Right ventricle myocardium (tissue), 1 donor: ENCODE measurements around a stretch of chr14.

- PRO-cap, 2 experiments: no peak in any of the 2 experiments
These were observed 10.6 kb upstream of the PNMA1 start for GRCh38 chr14:73724877-73725144.

GRCh38 chr14:73736795-73737642 lies 22.8 kb upstream of the PNMA1 start:
- PRO-cap, 2 experiments: no peak in any of the 2 experiments

DNA sequence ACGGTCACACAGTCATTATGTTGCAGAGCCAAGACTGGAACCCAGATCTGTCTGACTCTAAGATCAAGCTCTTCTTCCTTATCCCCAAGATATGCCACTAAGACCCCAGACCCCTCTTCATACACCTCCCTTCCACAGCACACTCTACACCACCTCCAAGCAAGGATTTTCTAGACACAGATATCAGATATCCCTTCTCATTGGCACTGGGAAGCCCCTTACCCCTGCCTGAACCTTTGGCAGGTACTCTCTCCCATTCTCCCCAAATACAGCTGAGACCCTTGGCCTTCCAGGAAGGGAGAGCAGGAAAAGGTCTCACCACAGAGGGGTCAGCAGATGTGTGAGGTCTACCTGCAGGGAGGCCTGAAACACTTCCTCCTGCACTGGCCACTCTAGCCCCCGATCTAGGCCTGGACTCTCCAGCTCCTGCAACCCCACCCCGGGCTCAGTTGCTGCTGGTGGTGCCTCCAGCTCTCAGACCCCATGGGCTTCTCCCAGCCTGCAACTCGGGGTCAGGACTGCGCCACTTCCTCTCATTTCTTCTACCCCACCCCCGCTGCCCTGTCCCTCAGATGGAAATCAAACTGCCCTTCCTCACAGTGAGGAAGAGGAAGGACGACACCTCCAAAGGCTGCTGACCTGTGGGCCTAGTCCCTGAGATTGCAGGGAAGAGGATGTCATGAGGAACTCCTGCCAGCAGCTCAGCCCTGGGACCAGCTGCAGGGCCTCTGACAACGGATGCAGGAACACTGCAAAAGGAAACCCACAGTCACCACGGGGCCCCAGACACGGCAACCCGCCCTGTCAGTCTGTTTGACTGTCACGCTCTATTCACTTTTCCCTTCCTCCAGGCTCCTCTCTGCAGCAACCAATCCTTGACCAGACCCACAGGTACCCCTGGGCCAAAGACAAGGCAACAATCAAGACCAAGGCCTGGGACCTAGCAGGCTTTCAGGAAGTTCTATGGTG lies 16.8 kb downstream of the MIDEAS start:
- PRO-cap, 2 experiments: no peak in any of the 2 experiments

- PRO-cap, 2 experiments: no peak in any of the 2 experiments
These were observed 11.3 kb upstream of the MIDEAS start for GRCh38 chr14:73771413-73771821.

- PRO-cap, 2 experiments: no peak in any of the 2 experiments
These were observed 40.8 kb upstream of the MIDEAS start for GRCh38 chr14:73800886-73801266.

DNA sequence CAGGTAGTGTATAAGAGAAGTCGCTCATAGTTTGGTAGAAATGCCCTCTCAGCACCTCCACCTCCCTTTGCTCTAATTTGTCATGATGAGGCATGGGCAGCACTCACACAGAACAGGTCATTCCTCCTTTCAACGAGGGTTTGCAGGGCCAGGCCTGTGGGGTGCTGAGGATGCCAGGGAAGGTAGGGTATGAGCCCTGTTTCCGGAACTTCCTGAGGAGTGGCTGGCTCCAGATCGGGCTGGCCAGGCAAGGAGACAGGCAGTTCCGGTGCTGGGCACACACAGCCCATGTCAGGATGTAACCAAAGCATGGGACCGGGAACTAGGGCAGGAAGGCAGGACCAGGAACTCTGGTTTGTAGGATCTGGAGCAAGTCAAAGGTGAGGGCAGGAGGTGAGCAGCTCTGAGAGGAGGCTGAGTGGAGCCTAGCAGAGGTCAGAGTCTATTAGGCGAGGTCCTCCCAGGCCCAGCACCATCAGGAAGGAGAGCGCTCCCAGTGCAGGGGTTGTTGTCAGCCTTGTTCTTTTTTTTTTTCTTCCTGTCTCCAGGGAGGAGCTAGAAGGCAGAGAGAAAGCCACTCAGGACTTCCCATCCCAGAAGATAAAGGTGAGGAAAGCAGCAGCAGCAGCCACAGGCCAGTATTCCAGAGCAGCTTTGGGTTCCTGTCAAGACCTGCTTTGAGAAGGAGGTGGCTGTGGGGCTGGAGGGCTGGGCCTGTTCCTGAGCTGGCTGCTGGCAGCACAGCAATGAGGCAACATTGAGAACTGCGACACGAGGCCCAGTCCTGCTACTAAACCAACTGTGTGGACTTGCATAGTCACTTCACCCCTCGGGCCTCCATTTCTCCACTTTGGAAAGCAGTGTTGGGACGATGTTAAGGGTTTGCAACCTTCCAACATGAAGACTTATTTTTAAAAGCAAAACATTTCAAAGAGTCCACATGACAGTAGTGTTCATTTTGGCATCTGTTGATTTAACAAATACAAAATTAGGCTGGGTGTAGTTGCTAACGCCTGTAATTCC lies 42.5 kb upstream of the MIDEAS start:
- PRO-cap, 2 experiments: no peak in any of the 2 experiments

DNA sequence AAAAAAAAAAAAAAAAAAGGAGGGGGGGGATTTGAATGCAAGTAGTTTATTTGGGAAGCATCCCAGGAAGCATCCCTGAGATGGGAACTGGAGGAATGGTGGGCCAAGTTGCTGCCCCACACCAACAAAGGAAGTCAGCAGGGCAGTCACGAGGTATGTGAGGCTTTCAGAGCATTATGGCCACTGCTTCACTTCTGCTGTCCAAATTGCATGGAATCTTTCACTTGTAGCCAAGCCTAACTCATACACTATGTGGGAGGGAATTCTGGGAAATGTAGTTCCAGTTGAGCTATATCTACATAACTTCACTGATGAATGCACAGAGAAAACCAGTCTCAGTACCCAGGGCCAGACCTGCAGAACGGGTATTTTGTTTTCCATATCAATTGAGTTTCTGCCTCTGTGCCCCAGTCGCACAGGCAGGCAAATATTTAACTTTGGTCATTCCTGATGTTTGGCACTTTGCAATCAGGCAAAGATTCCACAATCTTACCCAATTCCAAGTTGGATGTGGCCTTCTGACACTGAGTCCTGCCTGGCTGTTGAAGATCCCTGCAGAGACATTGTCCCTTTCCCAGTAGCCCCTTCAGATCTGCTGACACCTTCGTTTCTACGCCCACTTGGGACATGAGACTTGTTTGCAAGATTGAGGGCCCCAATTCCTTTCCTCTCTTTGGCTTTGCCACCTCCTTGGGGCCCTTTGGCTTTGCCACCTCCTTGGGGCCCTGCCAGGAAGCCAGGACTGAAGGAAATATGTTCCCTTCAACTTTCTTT lies 14.9 kb upstream of the PTGR2 start:
- PRO-cap, 2 experiments: no peak in any of the 2 experiments

DNA sequence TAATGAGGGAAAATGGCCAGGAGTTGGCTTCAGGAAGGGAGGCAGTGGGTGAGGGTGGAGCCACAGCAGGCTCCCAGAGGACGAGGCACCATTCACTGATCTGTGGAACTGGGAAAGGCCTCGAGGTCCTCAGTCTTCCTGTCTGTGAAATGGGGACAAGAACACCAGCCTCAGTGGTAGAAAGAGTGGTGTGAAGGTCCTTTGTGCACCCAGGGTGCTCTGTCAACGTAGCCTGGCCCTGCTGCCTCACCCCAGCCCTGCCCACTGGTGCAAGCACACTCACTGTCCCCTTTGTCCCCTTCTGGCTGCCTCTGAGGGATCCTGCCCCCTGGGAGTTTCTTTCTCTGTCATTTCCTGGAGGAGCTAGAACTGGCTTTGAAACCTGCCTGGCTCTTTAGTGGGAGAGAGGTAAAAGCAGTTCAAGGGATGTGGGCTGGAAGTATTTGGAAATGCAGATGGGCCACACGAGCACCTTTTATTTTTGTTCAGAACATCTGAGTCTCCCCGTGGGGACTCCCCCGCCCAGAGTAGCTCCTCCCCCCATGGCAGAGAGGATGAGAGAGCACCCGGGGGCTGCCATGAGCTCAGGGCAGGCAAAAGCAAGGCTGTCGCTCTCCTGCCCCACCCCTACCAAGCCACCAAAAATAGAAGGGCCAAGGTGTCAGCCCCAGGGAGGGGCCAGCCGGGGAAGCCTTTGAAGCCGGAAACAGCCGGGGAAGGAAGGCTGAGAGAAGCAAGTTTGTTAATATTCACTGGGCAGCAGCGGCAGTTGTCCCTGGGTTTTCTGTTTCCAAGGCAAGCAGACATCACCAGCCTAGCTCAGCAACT lies 24.8 kb downstream of the SYNDIG1L start:
- PRO-cap, 2 experiments: no peak in any of the 2 experiments

- PRO-cap, 2 experiments: no peak in any of the 2 experiments
These were observed 1.1 kb downstream of the NPC2 start for GRCh38 chr14:74491748-74492686.

- PRO-cap, 2 experiments: no peak in any of the 2 experiments
These were observed 1.7 kb downstream of the ISCA2 start for GRCh38 chr14:74495332-74495614.

DNA sequence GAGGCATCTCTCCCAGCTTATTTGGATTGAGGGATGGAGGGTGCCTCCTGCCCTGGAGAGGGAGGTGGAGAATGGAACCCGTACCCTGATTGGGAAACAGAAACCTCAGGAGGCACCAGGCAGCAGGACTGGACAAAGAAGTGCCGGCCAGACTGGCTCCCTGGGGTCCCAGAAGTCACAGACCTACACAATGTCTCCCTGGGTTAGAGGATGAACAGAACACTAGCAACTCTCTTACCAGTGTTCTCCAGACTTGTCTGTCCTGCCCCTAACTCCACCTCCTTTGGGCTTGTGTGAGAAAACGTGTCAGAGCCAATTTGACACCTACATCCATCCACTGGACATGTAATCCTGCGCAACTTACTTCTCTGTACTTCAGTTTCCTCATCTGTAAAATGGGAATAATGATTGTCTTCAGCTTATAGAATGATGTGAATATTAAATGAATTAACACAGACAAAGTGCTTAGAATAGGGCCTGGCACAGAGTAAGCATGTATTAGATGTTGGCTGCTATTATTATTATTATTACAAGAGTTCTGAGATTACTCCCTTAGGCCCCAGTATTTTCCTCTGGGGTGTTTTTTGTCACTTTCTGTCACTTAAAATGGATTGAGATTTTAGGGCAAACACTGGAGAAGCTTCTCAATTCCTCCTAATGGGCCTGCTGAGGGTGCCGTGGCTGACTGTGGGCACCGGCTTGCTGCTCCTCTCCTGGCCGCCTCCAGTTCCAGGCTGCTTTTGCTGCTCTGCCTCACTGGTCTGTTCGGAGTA lies 40.9 kb upstream of the LTBP2 start:
- PRO-cap, 2 experiments: no peak in any of the 2 experiments

GRCh38 chr14:74809431-74809795 lies 46.3 kb downstream of the YLPM1 start:
- PRO-cap, 2 experiments: no peak in any of the 2 experiments

- PRO-cap, 2 experiments: no peak in any of the 2 experiments
These were observed 34.3 kb downstream of the PROX2 start for GRCh38 chr14:74841422-74842188.

DNA sequence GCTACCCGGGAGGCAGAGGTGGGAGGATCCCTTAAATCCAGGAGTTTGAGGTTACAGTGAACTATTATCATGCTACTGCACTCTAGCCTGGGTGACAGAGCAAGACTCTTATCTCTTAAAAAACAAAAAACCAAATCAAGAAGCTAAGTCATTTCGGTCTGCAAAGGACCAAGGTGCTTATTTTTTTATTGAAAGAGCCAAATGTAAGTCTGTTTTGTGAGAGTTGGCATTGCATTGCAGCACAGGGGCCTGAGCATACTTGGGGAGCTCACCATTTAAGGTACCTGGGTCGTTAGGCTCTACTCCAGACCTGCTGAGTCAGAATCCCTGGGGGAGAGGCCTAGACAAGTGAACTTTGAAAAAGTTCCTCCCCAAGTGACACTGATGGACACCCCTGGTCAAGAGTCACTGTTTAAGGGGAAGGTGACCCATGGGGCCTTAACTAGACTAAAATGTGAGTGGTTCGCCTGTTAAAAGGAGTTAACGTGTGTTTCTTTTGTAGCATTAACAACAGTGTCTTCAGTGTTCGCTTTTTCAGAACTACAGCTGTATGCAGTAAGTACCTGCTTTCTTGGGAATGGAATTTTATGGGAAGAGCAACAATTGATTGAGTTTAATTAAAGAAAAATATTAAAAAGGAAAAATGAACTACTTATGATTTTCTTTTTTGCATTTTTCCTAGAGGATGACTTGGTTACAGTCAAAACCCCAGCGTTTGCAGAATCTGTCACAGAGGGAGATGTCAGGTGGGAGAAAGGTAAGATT lies 7.1 kb downstream of the DLST start:
- PRO-cap, 2 experiments: no peak in any of the 2 experiments

DNA sequence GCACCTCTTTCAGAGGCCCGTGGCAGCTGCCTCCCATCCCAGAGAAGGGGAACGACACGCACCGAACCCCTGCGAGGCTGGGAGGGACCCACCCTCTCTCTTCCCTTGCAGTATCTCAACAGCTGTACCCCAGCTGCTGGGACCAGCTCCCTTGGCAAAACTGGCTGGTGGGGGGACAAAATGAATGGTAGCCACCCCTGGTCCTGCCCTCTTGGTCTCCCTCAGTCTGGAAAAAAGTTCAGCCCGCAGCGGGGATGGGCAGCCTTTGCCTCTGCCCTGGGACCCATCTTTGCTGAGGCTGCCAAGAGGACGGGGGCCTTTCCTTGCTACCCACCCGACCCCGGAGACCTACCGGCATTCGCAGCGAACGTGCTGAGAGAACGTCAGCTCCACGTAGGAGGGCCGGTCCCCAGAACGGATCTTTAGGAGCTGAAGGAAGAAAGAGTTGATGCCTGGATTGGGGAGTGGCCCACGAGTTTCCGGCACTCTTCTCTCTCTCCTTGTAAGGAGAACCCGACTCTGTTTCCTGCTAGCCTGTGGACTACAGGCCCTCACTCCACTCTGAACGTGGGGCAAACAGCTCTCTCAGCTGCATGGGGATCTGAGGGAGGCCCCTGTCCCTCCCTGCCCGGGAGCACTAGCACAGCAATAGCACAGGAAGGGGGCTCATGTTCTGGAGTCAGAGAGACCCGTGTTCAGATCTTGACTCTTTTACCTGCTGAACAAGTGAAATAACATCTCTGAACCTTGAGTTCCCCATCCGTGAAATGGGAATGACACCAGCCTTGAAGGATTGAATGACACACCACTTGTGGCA lies 7.0 kb downstream of the PGF start:
- PRO-cap, 2 experiments: no peak in any of the 2 experiments

DNA sequence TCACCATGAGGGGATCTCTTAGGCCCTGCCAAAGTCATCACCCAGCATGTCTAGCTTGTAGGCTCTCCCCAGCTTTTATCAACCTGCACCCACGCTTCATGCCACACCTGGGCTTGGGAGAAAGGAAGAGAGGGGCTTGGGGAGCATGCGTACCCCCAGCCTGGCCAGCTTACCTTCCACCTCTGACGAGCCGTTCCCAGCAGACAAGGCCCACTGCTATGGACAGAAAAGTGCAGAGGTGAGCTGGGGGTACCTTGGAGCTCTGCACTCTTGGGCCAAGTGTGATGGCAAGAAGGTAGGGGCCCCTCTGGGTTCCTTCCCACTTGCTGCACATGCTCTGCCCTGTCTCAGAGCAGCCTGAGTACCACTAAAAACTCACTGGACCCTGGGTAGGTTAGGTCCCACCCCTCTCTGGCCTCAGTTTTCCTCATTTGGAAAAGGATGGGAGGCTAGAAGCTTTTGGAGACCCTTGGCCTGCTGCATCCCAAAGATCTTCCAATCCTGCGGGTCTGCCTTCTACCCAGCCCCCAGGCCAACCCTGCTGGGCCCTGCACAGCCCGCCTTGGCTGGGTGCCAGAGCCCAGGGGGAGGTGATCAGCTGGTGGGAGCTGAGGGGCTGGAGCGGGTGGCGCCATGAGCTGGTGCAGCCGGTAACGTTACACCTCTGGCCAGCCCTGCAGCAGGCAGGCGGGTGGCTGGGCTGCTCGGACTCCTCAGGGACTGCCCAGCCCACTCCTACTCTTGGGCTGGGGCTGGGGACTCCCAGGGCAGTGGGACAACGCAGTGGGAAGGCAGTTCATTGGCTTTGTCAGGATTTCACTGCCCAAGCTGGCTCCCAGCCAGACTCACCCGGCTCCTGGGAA lies 1.4 kb downstream of the PGF start:
- PRO-cap, 2 experiments: no peak in any of the 2 experiments

DNA sequence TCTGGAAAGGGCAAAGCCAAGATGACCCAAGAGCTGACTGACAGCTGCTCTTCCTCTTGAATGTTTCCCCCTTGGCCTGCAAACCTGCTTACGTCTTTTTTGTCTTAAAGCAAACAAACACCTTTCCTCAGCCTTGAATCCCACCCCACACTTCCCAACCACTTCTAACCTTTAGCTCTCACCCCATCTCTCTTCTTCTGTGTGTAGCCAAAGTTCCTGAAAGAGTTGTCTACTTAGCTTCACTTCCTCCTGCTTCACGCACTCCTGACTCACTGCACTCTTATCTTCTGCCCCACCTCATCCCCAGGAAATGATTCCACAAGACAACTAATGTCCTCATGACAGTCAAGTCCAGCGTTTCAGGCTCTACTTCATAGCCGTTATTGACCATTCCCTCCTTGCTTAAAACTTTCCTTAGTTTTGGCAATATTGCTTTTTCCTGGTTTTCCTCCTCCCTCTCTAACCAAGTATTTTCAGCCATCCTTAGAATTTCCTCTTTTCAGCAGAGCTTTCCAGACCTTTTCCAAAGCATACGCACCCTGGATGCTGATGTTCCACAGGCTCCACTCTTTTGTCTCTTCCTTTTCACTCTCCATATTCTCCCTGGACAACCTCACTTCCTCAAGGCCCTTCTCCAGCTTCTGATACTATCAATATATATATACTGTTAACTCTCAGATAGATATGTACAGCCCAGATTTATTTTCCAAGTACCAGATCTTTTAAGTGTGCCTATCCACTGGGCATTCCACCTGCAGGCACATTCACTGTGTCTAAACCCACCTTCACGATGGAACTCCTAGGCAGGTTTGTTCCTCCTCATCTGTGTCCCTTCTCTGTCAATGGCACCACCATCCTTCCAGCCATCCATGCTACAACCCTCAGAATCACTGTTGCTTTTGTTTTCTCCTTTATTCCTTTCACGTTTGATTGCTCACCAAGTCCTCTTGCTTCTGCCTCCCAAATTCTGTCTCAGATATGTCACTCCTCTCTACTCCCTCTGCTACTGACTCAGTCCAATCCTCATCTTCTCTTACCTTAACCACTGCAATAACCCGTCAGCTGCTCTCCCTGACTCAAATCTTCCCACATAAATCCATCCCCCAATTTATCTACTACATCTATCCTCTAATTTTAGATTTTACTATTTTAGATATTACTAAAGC lies 22.7 kb downstream of the EIF2B2 start:
- PRO-cap, 2 experiments: no peak in any of the 2 experiments

DNA sequence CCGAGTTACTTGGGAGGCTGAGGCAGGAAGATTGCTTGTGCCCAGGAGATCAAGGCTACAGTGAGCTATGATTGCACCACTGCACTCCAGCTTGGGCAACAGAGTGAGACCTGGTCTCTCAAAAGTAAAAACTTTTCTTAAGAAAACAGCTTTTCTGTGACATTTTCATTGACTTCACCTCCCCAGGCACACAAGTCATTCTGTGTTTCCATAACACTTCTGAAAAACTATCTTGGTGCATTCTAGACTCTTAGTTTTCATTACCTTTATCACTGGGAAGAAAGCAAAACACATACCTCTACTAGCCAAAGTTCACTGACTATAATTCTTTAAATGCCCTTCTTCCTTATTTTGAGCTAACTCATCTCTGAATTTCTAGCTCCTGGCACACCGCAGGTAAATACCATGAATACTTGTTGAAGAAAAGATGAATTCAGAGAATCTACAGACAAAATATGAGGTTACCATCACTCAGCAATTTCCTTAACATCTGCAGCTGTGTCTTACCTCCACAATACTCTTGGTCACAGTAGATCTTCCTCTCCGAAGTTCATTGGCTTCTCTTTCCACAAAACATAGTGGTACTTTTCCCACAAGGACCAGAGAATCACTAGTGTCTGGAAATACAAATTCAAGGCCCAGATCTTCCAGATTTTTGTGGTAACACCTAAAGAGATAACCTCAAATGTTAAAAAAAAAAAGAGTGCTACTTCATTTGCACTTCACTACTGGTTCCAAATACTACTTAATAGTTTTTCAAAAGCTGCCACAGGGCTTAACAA lies 21.0 kb downstream of the MLH3 start:
- PRO-cap, 2 experiments: no peak in any of the 2 experiments

DNA sequence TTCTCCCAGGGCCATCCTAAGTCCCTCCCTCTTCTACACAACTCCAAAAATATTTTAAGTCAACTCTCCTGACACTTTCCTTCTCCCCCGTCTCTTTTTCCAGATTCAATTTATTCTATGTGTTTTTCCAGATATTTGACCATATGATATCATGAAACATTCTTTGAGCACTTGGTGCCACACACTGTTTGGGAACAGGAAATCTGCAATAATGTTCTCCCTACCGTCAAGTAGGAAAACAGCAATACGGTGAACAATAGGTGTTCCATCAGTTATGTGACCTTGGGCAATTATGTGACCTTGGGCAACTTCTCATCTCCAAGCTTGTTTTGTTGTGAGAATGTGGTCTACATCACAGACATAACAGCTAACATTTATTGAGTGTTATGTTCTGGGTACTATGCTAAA lies 981 bp upstream of the NEK9 start:
- PRO-cap, 2 experiments: no peak in any of the 2 experiments

DNA sequence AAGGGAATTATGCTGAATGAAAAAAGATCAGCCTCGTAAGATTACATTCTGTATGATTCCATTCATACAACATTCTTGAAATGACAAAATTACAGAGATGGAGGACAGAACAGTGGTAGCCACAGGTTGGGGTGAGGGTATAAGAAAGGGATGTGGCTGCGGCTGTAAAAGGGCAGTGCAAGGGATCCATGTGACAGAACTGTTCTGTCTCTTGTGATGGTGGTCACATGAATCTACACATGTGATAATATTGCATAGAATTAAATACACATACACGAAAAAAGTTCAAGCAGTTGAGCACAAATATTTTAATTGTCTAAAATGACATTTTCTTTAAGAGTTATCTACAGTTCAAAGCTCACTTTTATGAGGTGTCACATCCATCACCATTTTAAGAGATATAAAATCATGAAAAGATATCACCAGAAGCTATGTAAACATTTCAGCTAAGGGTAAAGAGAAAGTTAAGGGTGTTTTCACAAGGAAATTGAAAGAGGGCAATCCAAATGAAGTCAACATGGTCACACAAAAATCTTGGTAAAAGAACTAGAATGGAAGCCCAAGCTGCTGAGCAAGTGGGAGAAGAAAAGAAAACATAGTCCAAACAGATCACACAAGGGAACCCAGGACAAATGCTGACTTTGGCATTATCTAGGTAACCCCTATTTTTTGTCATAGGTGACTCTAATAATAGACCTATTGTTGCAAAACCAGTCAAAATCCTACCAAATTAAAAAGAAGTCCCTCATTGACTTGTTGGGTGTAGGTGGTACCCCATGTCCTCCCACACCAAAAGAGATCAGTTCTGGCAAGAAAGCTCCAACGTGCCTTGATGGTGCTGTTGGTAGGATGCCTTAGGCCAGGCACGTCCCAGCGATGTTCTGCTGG lies 7.4 kb upstream of the NEK9 start:
- PRO-cap, 2 experiments: no peak in any of the 2 experiments